Measurements from ENCODE around the gene GGTLC2.

DNA sequence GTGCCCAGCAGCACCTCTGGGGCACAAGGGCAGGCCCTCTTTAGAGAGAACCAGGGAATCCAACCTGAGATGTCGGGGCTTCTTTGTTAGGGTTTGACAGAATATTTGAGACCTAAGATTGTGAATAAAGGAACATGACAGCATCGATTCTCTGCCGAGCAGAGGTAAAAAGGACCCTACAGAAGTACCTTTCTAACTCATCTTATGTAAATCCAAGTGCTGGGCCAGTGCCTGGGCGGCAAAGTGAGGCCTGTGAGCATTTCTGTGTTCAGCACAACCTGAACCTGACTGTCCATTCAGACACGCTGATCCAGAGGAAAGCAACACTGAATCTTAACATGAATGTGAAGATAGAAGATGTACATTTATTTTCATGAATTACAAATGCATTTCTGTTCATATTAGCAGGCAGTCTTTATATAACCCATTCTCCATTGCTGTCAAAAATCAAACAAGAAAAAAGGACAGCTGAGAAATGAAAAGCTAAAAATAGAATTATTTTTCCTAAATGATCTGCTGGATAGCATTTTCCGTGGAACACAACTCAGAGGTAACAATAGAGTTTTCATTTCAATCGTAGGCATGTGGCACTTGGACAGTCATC, 26.8 kb upstream of the YPEL1 start:
- RRBS = no CpG with 5 or more reads among the region's 7 CpGs

GRCh38 chr22:21763692-21764063, 28.1 kb upstream of the YPEL1 start:
- RRBS = no CpG with 5 or more reads among the region's 2 CpGs

DNA sequence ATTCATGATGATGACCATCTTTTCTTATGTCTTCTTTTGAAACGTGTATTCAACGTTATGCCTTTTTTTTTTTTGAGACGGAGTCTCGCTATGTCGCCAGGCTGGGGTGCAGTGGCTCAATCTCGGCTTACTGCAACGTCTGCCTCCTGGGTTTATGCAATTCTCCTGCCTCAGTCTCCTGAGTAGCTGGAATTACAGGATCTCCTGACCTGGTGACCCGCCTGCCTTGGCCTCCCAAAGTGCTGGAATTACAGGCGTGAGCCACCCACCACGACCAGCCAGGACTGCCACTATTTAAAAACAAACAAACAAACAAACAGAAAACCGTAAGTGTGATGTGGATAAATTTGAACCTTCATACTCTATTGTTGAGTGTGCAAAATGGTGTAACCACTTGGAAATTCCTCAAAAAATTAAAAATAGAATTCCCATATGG, 56.7 kb downstream of the MAPK1 start:
- RRBS = no CpG with 5 or more reads among the region's 11 CpGs

DNA sequence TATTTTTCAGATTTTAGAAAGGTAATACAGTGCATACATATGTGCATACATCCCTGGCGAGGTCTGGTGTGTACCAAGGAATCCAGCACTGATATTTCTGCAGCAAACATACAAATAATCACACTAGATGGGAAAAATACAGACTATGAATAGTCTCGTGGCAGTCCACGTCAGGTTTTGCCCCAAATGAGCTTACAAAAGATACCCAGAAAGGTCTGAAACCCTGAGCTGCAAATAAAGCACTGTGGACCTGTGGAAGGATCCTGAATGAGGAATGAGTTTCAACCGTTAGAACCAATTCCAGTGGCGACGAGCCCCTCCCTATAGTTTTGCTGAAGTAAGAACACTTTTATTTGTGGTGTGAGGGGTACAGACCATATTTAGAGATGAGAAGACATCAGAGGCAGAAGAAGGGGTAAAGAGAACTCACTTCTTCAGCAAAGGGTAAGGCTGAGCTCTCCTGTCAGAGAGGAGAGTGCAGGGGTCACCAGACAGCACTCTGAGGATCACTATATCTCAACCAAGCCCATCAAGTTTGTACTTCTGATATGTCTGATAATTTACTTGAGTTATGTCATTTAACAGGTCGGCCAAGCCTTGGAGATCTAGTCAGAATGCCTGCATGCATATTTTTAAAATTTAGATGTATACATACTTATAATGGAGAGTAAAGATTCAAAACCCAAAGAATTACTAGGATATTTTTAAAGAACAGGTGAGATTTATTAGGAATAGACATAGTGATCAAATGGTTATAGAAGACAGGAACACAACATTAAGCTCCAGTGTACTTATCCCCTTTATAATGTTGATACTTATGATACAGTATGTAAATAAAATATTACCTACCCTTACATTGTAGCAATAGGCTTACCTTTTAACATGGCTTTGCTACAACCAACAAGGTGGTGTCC, 24.2 kb downstream of the MAPK1 start:
- RRBS = no CpG with 5 or more reads among the region's 7 CpGs

DNA sequence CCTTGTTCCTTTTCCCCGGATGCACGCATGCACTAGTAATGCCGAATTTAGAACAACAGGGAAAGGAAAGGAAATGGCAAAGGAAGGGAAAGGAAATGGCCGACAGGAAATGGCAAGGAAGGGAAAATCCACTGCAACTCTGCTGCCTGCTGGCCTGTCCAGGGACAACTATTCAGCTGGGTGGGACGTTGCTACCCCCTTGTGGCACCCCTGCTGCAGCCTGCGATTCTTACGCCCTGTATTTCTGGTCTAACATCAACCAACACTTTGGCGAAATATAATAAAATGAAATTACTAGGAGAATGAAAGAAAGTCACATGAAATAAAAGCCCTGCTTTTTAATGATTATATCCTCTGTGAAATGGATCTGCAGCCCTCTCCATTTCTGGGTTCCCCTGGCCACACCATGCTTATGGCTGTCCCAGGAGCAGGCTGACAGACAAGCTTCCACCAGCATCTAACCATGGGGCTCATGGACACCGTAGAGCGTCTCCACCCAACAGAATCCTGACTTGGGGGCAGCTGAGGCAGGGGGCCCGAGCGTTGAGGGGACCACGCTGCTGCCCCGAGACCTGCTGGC, 14.0 kb downstream of the PPM1F start:
- RRBS = no CpG with 5 or more reads among the region's 14 CpGs

- RRBS = no CpG with 5 or more reads among the region's 10 CpGs
Measured at GRCh38 chr22:21949152-21949765, 3.4 kb downstream of the PPM1F start.

DNA sequence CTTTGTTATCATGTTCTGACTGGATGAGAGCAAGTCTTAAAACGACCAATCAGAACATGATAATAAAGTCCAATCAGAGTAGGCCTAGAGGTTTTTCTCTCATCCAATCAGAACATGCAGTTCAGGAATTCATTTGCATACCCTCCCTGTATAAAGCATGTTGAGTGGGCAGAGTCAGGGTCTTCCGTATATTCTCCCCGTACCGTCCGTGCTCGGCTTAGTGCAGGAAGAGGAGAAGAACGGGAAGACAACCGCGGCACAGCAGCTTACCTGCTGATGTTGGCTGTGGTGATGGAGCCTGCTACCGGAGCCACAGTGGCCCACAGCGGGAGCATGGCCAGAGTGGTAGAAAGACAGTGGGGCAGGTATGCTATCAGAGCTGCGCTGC, 120.8 kb upstream of the VPREB1 start:
- RRBS = no CpG with 5 or more reads among the region's 12 CpGs

DNA sequence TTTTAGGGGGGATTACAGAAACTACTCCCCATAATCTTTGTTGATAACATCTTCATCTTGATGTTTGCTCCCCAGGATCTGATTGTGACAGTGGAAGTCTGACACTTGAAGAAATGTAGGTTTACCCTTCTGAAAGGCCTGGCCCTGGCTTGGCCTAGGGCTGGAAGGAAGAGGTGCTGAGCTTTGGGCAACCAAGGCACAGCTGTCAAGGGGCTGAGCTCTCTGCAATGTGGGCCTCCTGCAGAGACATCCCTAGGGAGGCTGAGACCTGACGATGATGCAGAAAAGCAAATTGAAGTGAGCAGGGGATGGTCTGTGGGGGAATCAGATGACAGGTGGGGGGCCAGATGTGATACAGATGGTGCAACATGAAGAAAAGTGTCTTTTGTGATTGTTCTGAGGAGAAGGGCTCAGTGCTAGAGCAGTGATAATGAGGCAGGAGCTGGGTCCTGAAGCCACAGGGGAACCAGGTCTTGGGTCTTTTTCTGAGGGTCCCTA, 80.1 kb upstream of the VPREB1 start:
- RRBS = no CpG with 5 or more reads among the region's 1 CpG

DNA sequence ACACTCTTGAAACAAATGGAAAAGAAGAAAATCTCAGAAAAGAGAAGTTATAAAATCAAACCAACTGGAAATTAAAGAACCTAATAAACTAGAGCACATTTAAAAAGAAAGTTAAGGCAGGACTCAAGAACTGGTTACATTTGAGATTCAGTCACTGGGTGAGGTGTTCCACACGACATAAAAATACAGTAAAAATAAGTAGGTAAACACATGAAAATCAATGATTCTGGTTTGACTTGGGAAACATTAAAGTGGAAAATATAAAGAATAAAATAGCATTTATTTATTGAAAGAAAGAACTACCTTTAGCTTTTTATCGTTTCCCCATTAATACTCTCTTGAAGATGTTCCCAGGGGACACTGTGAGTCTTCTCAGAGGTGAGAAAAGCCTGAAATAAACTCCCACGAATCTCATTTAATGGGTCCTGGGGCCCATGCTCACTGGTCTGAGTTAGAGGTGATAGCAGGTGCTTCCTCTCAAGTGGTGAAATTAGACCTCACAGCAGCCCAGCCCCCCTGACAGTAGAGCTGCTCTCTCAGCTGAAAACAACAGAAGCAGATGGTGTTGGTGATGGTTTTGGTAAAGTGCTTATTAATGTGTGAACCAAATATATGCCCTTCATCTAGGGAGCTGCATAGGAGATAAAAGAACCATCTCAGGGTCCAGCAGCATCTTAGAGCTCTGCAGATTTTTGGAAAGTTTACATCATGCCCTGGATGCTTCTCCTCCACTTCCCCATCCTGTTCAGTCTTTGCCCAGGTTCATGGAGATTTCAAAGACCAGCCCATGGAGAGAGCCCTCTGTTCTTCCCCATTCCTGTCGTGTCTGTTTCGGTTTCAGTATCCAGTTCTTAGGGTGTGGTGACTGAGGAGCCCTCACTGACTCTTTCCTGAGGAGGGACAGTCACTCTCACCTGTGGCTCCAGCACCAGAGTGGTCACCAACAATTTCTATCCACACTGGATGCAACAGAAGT, 76.8 kb upstream of the VPREB1 start:
- RRBS = no CpG with 5 or more reads among the region's 5 CpGs

- RRBS = no CpG with 5 or more reads among the region's 7 CpGs
Measured at GRCh38 chr22:22168513-22169003, 76.0 kb upstream of the VPREB1 start.

- RRBS = no CpG with 5 or more reads among the region's 1 CpG
Measured at GRCh38 chr22:22343055-22343342, 98.4 kb downstream of the VPREB1 start.

DNA sequence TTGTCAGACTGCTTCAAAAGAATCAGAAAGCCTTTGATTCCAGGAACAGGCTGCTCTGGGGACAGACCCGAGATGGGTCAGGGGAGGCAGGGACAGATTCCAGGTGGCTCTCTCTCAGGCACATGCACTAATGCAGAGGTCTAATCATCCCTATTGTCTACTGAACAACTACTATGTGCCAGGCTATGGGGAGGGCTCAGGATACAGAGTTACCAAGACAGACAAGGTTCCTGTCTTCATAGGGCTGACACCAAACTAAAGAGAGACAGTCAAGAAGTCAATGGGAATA, 103.7 kb downstream of the VPREB1 start:
- RRBS = no CpG with 5 or more reads among the region's 1 CpG

- RRBS = no CpG with 5 or more reads among the region's 29 CpGs
Measured at GRCh38 chr22:22644444-22644762, at the start of gene GGTLC2. Gene GGTLC2 (plus strand): TSS chr22:22644614.

DNA sequence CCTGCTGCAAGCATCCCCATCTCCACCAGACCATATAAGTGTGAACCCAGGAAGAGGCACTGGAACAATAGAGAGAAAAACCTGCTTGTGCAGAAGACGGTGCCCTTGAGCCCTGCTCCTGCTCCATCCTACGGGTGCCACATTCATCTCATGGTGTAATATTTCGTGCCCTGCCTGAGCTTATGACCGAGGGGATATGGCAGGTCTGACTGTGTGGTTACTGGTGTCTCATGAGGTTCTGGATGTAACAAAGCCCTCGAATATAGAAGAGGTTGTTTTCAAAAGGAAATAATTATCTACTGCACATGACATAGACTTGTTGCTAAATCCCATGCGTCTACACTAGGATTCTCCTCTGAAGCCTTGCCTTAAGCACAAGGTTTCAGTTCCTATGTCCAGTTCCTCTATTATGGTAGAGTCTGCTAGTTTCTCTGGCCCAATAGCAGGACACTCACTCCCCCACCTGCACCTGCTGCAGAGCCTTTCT, 70.4 kb downstream of the GGTLC2 start:
- RRBS = no CpG with 5 or more reads among the region's 6 CpGs

- RRBS = no CpG with 5 or more reads among the region's 7 CpGs
Measured at GRCh38 chr22:22880388-22880834, 7.2 kb upstream of the IGLL5 start.

DNA sequence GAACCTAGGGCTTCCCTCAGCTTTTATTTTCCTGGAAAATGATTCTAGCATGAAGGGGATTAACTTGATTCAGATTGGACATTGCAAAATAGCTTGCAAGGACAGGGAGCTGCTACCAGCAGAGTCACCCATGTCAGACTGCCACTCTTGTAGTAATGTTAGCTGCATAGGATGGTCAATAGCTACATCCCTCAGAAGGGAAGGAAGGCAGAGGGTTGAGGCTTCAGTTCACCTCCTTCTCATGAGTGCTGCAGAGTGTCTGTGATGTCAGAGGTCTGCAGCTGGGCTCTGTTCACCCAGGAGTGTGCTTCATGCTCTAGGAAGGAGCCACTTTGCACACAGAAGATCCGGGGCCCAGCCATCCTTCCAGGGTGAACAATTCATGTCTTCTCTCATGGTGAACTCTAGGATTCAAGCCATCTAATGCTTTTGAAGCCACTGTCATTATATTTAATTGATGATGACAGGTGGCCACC, 16.0 kb downstream of the IGLL5 start:
- RRBS = no CpG with 5 or more reads among the region's 1 CpG

DNA sequence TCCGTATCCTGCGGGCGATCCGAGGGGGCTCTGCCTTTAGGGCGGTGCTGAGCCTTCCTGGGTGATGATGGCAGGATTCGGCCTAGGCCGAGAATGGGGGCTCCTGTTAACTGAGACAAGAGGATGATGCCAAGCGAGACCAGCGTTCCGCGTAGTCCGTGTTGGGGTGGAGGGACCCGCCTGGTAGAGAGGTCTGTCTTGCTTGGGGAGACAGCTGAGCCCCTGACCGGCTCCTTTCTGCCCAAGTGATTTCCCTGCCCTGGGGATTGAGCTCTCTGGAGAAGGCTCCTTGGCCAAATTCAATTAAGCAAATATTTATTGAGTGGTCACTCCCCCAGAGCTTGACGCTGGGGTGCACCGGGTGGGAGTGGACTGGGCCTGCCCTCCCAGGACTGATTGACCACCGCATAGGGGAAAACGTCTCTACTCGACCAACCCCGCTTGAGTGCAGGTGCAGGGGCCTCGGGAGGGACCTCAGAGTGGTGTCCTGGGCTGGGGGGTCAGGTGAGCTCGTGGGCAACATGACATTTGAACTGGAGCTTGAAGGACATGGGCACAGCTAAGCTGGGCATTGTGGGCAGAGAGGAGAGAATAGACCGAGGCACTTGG, 1.0 kb downstream of the GNAZ start:
- RRBS = no CpG with 5 or more reads among the region's 23 CpGs

GRCh38 chr22:23225482-23226283, 45.4 kb downstream of the BCR start:
- RRBS = no CpG with 5 or more reads among the region's 12 CpGs

GRCh38 chr22:23270811-23271794, 90.8 kb downstream of the BCR start:
- RRBS = no CpG with 5 or more reads among the region's 15 CpGs

DNA sequence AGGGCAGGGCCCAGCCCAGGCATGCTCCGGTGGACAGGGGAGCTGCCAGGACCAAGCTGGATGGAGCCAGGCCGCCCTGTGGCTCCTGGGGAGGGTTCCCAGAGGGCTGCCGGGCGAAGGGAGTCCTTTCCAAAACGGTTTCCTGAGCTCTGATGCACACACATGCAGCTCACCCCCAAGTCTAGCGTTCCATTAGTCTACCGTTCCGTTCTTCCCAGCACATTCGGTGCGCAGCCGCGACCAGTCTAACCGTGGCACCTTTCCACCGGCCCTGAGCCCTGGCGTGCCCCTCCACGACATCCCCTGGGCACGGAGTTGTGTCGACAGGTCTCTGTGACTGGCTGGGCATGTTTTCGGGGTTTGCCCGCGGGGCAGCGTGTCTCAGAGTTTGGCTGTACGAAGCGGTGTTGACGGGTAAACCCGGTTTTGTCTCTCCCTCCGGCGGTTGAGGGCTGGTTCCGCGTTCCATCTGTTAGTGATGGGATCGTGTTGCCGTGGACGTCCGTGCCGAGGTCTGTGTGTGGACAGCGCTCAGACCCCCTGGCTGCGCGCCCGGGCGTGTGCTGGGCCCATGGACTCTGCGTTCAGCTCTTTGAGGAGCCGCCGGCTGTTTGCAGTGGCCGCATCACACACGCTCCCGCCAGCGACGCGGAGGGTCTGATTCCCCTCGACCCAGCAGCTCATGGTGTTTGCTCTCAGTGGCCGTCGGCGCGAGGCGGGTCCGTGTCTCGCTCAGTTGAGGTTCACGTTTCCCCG, 121.2 kb downstream of the IGLL1 start:
- RRBS = no CpG with 5 or more reads among the region's 59 CpGs

Data from GM12892 (cell line).